Parietal lobe (tissue), 2 donors: ENCODE measurements around the genes TEC and KDR.

GRCh38 chr4:48012628-48013225 lies 3.8 kb downstream of the CNGA1 start:
- RAMPAGE, long total RNA, result no peak

DNA sequence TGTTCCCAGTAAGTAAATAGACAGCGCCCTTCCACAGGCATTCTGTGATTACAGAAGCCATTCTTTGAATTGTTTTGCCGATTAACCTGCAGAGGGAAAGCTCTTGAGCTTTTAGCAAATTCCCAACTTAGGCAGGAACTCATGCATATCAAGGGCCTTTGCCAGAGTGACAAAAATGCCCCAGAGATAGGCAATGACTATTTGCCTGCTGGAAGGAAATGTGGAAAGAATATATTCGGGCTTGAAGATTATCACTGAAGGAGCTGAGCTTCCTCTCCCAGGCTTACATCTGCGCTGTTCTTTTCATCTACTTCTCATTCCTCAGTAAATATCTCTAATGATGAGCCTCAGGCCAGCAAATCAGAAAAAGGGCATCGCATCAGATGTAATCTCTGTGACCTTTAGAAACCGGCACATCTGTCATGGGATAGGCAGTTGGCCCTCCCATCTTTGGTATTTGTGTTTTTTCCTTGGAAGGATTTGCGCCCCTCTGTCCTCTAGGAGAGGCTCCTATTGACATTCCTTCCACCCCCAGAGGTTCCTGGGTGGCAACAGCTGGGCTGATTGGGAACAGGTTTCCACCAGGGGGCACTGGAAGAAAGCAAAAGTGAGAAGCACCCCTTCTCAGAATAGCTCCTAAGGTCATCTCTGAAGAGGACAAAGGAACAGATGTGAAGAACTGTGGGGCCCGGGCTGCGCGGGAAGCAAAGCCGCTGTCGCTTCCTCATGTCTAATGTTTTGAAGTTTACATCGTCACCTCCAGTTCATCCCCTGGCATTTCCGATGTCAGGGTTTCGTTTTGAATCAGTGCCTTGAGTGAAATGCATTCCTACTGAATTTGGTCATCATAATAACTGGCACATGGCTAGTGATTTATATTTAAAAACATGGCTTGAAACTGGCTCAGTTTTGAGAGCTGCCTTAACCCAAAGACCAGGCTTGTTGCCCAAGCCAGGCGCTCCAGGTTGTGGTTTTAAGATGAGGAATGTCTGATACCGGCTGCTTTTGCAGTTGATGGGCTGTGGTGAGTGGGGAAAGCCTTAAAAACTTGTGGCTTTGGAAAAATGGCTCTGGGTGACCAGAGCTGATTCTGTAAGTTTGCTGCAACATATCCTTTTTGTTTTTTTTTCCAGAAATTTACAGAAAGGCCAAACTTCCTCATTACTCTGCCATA lies 6.3 kb downstream of the TXK start:
- RAMPAGE, long total RNA, result no peak

DNA sequence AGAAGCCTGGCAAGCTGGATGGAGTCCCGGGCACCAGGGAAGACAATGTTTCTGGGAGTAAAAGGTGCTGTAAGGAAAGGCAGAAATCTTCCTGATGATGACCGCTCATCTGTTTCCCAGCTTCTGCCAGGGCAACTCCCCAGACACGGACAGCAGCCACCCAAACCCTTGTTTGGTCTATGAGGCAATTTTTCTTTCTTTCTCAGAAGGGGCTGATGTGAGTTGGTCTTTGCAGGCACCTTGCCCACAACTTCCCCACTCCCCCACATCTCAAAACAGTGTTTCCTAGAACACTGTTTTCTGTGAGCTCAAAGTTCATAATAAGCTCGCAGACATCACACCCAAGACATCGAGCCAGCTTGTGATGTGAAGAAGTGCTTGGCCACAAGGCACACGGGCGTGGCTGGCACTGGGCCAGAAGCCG lies 4.5 kb downstream of the TXK start:
- RAMPAGE, long total RNA, result no peak

GRCh38 chr4:48269748-48270521 lies at the start of gene TEC:
Gene TEC (minus strand): TSS chr4:48269838.
- RAMPAGE, long total RNA, result no peak

- RAMPAGE, long total RNA, result no peak
Observed at GRCh38 chr4:48550656-48550857, 60.5 kb downstream of the ZAR1 start.

DNA sequence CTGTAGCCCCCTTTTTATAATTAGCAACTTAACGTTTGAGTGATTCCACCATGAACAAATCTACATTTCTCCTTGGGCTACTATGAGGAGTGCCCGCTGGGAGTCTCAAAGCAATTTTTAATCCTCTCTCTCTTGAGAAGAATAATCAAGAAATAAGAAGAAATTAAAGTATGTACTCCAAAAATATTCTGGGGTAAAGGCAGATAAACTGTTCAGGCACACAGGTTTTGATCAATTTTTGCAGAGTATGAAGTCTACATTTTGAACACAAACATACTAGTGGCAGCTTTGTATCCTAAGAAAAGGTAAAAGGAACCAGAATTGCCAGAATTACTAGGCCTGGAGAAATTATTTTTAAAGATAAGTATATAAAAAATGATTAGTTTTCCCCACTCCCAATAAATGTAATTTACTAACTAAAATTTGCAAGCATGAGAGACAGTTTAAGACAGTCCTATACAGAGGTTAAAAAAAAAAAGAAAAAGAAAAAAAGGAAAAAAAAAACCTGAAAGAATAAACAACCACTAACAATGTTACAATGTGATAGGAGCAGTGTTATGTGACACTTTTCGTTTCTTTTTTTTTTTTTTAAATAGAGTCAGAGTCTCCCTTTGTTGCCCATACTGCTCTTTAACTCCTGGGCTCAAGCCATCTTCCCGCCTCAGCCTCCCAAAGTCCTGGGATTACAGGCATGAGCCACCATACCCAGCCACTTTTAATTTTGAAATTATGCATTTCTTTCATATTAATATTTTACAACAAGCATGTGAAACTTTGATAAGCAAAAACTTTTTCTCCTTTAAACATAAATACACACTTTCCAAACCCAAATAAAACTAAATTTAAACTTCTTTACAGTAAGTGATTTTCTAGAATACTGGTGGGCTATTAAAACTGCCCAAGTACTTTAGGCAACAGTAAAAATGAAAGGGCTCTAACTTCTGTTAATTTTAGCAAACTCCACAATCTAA lies 4.2 kb downstream of the FRYL start:
- RAMPAGE, long total RNA, result no peak

DNA sequence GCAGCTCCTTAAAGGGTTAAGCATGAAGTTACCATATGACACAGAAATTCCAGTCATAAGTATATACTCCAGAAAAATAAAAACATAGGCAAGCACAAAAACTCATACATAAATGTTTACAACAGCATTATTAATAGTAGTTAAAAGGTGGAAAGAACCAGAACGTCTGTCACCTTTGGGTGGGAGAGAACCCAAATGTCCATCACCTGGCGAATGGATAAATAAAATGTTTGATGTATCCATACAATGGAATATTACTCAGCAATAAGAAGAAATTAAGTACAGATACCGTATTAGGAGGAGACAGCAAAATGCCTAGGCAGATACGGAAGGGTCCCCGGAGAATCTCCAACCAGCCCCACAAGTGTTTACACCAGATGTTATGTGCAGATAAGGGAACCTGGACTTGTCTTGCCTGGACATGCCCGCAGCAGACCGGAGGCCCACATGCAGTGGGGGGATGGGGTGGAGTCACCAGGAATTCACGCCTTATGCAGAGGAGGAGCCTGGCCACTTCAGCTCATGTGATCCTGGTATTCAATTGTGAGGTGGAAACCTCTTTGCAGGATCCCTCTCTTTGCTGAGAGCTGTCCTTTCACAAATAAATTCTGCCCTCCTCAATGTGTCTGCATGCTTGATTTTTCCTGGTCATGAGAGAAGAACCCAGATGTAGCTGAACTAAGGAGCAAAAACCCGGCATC lies 508.7 kb downstream of the CWH43 start:
- RAMPAGE, long total RNA, result no peak

DNA sequence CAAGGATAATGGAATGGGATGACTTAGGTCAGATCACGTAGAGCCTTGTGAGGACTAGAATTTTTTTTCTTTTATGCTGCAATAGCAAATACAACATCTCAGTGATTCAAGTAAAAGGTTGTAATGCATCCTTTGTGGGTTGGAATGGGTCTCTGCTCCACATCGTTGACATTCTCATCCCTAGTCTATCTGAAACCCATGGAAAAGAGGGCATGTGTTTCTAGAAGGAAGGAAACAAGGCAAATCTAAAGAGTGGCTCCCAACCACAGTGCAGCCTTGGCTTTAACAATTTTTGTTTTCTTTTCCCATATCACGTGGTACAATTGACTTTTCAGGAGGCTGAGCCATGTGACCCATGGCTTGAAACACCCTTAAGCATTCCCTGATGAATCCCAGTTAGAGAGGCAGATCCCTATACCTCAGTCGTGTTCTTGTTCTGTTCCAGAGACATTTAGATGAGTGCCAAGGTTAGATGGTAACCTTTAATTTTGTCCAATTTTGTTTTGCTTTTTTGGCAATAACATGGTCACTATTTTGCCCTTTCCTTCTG lies 12.8 kb downstream of the DCUN1D4 start:
- RAMPAGE, long total RNA, result no peak

- RAMPAGE, long total RNA, result no peak
Observed at GRCh38 chr4:52662256-52662928, 3.3 kb upstream of the USP46 start.

GRCh38 chr4:52707793-52708238 lies 43.4 kb downstream of the ERVMER34-1 start:
- RAMPAGE, long total RNA, result no peak

DNA sequence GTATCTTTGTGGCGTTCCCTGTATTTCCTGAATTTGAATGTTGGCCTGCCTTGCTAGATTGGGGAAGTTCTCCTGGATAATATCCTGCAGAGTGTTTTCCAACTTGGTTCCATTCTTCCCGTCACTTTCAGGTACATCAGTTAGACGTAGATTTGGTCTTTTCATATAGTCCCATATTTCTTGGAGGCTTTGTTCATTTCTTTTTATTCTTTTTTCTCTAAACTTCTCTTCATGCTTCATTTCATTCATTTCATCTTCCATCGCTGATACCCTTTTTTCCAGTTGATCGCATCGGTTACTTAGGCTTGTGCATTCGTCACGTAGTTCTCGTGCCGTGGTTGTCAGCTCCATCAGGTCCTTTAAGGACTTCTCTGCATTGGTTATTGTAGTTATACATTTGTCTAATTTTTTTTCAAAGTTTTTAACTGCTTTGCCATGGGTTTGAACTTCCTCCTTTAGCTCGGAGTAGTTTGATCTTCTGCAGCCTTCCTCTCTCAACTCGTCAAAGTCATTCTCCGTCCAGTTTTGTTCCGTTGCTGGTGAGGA lies 37.6 kb downstream of the RASL11B start:
- RAMPAGE, long total RNA, result no peak

- RAMPAGE, long total RNA, result no peak
Observed at GRCh38 chr4:53094671-53095731, 232.9 kb downstream of the RASL11B start.

- RAMPAGE, long total RNA, result no peak
Observed at GRCh38 chr4:53352374-53352901, 13.4 kb downstream of the SCFD2 start.

DNA sequence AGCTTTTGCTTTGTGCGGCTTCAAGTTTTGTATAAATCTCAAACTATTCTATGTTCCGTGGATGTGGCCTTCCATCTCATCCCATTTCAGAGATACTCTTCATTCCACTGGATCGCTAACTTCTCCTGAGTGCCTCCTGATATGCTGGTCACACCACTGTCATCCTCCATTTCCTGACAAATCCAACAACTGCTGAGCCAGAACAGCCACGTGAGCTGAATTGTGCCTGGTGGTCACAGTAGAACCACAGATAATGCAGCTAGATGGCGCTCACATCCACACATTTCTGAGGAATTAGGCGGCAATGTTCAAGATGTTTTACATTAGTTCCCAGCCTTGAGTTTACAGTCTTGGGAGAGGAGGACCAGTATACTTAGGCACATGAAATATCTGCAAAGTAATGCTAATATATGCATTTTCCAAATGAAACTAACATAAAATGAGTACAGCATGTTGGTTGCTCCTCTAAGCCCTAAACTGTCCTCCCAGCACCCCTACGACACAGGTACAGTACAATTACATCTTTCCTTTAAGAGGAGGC lies 134.4 kb downstream of the CHIC2 start:
- RAMPAGE, long total RNA, result no peak

DNA sequence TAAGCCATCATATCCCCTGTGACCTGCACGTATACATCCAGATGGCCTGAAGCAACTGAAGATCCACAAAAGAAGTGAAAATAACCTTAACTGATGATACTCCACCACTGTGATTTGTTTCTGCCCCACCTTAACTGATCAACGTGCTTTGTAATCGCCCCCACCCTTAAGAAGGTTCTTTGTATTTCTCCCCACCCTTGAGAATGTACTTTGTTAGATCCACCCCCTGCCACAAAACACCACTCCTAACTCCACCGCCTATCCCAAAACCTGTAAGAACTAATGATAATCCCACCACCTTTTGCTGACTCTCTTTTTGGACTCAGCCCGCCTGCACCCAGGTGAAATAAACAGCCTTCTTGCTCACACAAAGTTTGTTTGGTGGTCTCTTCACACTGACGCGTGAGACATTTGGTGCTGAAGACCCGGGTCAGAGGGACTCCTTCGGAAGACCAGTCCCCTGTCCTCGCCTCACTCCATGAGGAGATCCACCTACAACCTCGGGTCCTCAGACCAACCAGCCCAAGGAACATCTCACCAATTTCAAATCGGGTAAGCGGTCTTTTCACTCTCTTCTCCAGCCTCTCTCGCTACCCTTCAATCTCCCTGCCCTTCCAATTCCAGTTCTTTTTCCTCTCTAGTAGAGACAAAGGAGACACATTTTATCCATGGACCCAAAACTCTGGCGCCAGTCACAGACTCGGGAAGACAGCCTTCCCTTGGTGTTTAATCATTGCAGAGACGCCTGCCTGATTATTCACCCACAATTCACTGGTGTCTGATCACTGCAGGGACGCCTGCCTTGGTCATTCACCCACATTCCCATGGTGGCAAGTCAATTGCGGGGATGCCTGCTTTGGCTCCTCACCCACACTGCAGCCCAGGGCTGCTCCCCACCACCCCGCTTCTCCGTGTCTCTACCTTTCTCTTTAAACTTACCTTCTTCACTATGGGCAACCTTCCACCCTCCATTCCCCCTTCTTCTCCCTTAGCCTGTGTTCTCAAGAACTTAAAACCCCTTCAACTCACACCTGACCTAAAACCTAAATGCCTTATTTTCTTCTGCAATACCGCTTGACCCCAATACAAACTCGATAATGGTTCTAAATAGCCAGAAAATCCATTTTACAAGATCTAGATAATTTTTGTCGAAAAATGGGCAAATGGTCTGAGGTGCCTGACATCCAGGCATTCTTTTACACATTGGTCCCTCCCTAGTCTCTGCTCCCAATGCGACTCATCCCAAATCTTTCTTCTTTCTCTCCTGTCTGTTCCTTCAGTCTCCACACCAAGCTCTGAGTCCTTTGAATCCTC lies 43.8 kb downstream of the CHIC2 start:
- RAMPAGE, long total RNA, result no peak

DNA sequence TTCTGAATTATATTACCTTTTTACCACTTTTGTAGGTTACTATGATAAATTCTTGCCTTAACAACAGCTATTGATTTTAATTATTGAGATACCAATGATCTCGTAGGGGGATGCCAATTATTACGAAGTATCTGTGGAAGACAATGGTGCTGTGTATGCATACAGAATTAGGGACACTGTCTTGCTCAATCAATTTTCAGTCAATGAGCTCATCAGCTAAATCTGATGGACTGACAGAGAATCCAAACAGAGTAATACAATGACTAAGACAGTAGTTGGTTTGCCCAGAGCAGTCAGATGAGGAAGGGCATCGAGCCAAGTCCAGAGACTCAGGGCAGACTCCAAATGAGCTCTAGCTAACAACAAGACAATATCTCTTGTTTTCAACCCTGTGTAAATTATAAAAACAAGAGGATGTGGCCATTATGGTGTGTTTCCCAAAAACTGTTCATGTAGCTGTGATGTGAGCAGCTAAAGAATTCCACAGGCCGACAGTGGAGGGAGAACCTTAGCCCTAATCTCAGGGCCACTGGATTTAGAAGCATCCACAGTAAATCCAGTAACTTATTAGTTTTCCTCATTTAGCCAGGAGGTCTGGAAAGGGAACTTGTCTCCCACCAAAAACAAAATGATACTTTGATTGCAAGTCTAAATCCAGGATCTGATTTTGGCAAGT lies 14.6 kb upstream of the GSX2 start:
- RAMPAGE, long total RNA, result no peak

GRCh38 chr4:54217542-54217992 lies 11.5 kb upstream of the PDGFRA start:
- RAMPAGE, long total RNA, result no peak

DNA sequence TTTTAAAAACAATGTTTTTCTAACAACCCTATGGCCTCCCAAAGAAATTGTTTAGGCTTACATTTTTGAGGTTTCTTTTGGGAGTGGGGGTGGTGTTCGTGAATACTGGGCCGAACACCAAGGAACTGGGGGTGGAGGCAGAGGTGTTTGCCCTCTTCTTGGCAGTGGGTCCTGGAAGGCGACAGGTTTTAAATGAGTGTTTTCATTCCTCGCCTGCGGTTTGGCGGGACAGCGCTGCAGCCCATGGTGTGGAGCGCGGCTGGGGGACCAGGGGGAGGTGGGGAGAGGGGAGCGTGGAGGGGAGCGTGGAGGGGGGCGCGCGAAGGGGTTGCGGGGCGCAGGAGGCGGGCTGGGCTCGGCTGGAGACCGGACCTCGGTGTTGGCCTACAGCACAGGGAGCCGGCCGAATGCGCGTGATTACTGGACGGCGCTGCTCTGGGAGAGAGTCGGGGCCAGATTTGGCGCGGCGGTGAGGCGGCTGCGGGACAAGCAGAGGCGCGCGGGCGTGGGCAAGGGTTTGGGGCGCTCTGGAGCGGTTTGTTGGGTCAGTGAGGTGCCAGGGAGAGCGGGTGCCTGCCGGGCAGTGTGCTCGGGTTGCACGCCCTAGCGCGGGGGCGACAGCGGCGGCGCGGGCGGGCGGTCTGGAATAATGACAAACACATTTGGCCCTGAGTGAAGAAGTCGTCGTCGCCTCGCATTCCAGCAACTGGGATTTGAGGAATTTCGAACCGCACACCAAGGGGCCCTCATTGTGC lies 747 bp downstream of the PDGFRA start:
- RAMPAGE, long total RNA, result no peak

GRCh38 chr4:54709510-54709894 lies 51.7 kb downstream of the KIT start:
- RAMPAGE, long total RNA, result no peak

GRCh38 chr4:55124934-55125913 lies at the start of gene KDR:
Gene KDR (minus strand): TSS chr4:55125595.
- RAMPAGE, long total RNA, result no peak